CD14-positive monocyte (primary cell): ENCODE measurements around a stretch of chr5.

GRCh38 chr5:100779765-100780313, 123.2 kb downstream of the ST8SIA4 start:
- CAGE, long polyA plus RNA: no peak

DNA sequence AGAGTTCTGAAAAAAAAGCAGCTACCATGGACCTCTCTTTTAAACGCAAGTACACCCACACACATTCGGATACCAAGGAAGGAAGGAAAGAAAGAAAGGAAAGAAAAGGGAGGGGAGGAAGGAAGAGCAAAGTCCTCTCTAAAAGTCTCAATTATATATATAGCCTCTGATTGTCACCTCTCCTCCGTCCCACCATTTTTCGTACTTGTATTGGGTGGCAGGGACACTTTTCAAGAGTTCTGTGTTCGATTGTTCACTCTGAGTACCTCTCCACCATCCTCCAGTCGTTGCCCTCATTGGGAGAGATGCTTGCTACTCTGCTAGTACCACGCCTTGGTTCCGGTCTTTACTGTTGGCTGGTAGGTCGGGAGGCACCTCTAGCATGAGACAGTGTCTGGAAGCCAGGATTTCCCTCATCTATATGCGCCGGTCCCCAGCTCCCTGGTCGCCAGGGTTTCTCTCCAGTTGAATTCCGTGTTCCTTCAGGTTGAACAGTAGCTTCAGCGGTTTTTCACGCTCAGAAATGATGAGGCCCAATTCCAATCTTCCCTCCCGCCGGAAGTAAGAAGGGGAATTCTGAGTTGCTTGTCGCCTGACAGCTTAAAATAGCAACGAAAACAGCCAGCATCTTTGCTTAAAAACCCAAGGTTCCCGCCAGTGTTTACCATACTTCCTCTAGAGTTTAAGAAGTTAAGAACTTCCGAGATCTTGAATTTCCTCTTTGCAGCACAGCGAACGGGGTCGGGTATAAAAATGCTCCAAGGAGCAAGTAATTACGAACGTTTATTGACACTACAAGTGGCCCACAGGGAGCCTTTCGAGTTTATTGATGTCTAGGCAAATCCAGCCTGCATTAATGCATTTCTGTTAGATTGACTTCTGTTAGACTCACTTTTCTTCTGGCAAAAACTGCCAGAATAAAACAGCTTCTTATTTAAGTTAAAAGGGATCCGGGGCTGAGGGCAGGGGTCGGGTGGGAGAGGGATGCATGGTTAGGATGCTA, 1.2 kb upstream of the ST8SIA4 start:
- CAGE, long polyA plus RNA: no peak

- CAGE, long polyA plus RNA: no peak
Observed at GRCh38 chr5:101145214-101145484, 242.1 kb upstream of the ST8SIA4 start.

- CAGE, long polyA plus RNA: no peak
Observed at GRCh38 chr5:102754050-102754520, 1.0 kb upstream of the PAM start.

GRCh38 chr5:102926503-102926806, 171.3 kb downstream of the PAM start:
- CAGE, long polyA plus RNA: no peak

DNA sequence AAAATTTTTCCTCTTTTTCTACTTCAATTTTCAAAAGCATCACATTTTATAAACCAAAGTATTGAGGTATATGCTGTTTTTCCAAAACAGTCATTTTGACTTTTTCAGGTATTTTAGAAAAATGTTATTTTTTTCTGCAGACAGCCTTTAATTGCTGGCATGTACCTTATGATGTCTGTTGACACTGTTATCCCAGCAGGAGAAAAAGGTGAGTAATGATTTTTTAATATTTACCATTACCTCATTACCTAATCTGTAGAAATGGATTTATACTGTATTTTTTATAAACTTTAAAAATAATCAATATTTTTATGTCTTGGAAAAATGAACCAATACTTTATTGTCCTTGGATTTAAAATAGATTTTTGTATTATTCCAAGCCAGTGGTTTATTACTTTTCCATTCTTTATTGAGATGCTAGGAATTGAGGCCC, 171.7 kb downstream of the GIN1 start:
- CAGE, long polyA plus RNA: no peak

- CAGE, long polyA plus RNA: no peak
Observed at GRCh38 chr5:102959750-102960174, 160.2 kb downstream of the GIN1 start.

DNA sequence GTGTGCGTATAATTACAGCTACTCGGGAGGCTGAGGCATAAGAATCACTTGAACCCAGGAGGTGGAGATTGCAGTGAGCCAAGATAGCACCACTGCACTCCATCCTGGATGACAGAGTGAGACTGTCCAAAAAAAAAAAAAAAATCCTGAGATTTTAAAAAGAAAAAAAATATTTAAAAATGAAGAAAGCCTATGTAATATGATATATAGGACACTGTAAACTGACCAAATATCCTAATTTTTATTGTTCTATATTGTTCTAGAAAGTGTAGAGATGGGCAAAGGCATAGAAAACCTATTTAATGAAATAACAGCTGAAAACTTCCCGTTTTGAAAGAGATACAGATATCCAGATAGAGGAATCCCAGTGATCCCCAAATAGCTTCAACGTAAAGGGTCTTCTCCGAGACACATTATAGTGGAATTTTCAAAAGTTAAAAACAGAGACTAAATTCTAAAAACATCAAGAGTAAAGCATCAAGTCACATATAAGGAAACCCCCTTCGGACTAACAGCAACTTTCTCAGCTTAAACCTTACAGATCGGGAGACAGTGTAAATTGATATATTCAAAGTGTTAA, 136.5 kb downstream of the GIN1 start:
- CAGE, long polyA plus RNA: no peak

GRCh38 chr5:103007124-103007903, 112.6 kb downstream of the GIN1 start:
- CAGE, long polyA plus RNA: no peak

- CAGE, long polyA plus RNA: no peak
Observed at GRCh38 chr5:103111620-103112041, 8.3 kb downstream of the GIN1 start.

DNA sequence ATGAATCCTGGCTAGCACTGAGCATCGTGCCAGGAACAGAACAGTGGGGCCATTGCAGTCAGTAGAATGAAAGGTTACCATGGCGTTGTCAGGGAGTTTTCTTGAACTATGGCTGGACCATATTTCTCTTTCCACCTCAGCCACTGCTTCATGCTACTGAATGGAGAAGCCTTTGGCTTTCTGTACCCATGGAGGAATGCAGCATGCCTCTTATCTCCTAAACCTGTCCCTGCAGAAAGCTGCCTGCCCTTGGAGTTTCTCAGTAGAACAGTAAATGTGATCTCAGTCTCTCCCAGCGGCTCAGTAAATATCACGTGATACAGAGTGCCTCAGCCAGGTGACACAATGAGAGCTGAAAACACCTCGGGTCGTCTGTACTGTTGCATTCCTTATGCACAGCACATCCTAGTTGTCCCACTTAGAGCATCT, 115.2 kb downstream of the MACIR start:
- CAGE, long polyA plus RNA: no peak

- CAGE, long polyA plus RNA: no peak
Observed at GRCh38 chr5:103413512-103413817, 149.1 kb downstream of the NUDT12 start.

GRCh38 chr5:103561431-103561955, 1.1 kb downstream of the NUDT12 start:
- CAGE, long polyA plus RNA: no peak

- CAGE, long polyA plus RNA: no peak
Observed at GRCh38 chr5:105391838-105392347, 1829.3 kb upstream of the NUDT12 start.

GRCh38 chr5:107387870-107388916, 282.5 kb downstream of the EFNA5 start:
- CAGE, long polyA plus RNA: no peak

DNA sequence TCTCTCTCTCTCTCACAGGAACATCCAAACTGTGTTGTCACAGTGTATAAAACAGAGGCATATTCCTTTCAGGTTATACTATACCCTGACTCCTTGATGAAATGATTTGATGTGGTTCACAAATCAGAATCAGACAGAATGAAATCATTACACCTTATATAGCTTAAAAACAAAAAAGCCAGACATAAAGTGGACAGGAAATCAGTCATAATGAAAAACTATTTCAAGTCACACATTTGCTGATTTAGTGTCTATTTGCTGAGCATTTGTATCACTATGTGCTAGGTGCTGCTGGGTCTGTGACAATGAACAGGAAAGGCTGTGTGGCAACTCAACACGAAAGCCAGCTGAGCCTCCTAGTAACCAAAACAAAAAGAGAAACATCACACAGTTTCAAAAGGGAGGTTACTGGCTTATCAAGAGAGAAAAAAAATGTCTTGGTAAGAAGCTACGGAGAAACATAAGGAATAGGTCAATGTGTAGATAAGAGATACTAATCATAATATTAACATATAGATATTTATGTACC, 193.9 kb downstream of the EFNA5 start:
- CAGE, long polyA plus RNA: no peak

- CAGE, long polyA plus RNA: no peak
Observed at GRCh38 chr5:107601179-107601668, 69.5 kb downstream of the EFNA5 start.

- CAGE, long polyA plus RNA: no peak
Observed at GRCh38 chr5:107861053-107861820, 190.5 kb upstream of the EFNA5 start.

DNA sequence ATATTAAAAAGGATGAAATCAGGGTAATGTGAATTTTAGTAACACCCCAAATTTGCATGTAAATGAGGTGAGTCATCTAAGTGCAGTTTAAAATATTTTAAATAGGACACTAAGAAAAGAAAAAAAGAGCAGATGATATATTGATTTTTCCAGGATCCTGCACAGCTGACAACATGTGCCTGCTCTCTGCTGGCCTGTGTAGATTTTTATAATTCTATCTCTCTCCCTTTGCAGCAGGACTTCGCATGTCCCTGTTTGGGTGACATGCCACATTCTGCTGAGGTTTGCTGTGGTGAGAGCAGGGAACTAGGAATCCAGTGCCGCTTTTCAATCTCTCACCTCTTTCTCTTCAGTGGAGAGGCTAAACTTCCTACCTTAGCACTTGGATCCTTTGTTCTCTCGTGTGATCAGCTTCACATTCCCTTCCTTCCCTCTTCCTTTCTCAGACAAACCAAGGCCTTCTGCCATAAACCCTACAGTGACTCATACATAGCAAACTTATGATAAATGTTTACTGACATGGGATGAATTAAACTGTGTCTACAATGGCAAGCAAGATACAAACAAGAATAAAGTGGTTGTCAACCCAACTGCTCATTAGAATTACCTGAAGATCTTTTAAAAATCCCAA, 198.8 kb upstream of the EFNA5 start:
- CAGE, long polyA plus RNA: no peak

GRCh38 chr5:108013483-108014048, 342.8 kb upstream of the EFNA5 start:
- CAGE, long polyA plus RNA: no peak